Peyer's patch (tissue), 4 donors: ENCODE measurements around the gene COL4A5.

- PRO-cap: no peak
- RAMPAGE, long total RNA, 4 experiments: no peak in any of the 4 experiments
Measured at GRCh38 chrX:106959957-106960417, 39.8 kb downstream of the CLDN2 start.

- PRO-cap: no peak
- RAMPAGE, long total RNA, 4 experiments: no peak in any of the 4 experiments
Measured at GRCh38 chrX:107084083-107084927, 34.3 kb downstream of the RBM41 start.

- PRO-cap: no peak
- RAMPAGE, long total RNA, 4 experiments: no peak in any of the 4 experiments
Measured at GRCh38 chrX:107450851-107451122, 1.3 kb downstream of the FRMPD3 start.

GRCh38 chrX:107628682-107629562 lies 612 bp downstream of the PRPS1 start:
- PRO-cap: unidirectional peak, plus-strand start at chrX:107628959
- RAMPAGE, long total RNA, 4 experiments: no peak in any of the 4 experiments

DNA sequence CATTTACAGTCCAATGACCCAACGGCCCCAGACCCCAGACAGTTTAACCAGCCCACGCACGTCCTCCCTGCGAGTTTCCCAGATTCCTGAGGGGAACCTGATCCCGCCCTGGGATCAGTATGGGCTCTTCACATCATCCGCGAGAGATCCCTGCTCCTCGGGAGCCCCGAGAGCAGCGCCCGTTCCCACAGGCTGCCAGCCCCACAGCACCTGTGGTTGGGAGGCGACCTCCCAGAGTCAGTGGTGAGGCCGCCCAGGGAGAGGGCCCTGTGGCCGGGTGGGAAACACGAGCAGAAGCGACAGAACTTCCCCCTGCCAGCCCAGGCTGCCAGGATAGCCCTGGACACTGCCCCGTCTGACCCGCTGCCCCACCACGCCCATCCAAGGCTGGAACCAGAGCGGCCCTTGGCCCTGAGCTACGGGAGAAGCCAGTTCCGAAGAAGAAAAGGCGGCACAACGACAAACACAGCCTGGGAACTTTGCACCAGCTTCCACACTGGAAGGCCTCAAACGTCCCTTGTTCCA lies 32.8 kb downstream of the TSC22D3 start:
- PRO-cap: bidirectional peak, plus-strand start at position 431 of the sequence, minus-strand start at position 357 of the sequence
- RAMPAGE, long total RNA, 4 experiments: no peak in any of the 4 experiments

GRCh38 chrX:107827104-107827260 lies 1.3 kb downstream of the MID2 start:
- PRO-cap: no peak
- RAMPAGE, long total RNA, 4 experiments: no peak in any of the 4 experiments

DNA sequence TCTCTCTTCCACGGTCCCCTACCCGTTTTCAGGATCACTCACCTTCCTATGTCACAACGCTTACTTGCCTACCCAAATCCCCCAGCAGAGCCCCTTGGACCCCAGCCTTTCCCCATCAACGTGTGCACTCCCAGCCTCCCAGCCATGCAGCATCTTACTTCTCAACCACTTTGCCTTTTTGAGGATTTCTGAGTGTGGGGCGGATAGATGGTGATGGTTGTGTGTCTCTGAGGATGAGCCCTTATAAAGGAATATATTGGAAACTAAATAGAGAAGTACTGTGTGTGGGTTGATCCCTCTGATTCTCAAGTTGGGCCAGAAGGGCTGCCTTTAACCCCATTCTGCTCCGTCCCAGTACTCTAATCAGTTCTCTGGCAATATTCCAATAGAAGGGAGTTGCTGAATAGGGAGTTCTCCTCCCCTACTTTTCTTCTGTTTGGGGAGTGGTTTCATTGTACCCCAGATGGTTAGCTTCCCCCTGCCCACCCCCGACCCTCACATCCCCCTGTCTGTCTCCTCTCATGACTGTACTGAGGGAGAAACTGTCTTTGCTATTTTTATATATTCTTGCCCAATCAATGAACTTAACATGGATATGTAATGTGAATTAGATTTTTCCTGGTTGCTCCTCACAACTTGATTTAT lies 1.7 kb downstream of the MID2 start:
- PRO-cap: no peak
- RAMPAGE, long total RNA, 4 experiments: no peak in any of the 4 experiments

- PRO-cap: no peak
- RAMPAGE, long total RNA, 4 experiments: no peak in any of the 4 experiments
Measured at GRCh38 chrX:108084735-108085309, 6.5 kb downstream of the PSMD10 start.

DNA sequence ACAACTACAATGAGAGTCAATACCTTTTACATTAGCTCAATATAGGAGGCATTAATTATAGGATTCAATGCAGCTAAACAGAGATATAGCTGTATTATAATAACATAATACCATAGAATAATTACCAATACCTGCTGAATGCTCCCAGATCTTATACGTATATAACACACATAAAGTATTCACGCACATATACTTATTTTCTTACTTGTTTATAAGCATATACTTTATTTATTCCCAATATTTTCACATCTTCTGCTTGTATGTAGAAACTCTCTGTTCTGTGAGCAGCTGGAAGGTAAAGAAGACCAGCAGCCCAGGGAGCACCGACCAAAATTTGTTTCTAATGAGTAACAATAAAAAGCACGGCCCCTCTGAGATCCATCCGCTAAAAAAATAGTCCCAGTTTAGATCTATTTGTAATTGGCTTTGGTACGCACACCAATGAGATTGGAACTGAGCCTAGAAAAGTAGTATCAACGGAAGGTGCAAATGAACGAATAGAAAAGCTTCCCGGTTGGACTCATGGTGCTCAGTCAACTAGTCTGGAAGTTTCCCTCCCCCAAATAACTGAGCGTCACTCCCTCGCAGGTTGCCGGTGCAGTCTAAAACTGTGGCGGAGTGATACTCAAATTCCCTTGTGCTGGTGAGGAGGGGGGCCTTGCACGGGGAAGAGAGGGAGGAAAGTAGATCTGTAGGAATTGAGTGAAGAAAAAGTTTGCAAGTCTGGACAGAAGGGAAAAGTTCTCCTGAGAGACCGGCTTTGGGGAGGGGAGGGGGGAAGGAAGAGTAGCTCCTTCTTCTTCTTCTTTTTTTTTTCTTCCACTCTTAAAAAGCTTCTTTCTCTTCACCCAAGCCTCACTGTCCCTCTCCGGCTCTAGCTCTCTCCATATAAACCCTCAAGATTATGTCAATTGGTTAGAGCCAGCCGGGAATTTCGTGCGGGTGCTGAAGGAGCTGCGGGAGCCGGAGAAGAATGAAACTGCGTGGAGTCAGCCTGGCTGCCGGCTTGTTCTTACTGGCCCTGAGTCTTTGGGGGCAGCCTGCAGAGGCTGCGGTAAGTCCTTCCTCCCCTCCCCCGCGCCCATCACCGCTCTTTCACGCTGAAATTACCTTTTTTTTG lies at the start of gene COL4A5:
TSS of gene COL4A5 (plus strand) at position 686 of the 1,120 bp plus-strand sequence.
- PRO-cap: no peak
- RAMPAGE, long total RNA, 4 experiments: start-site peak on the plus strand in 4 of 4 experiments, centred at positions 642 to 878 of the sequence, 9 to 19 reads per replicate

DNA sequence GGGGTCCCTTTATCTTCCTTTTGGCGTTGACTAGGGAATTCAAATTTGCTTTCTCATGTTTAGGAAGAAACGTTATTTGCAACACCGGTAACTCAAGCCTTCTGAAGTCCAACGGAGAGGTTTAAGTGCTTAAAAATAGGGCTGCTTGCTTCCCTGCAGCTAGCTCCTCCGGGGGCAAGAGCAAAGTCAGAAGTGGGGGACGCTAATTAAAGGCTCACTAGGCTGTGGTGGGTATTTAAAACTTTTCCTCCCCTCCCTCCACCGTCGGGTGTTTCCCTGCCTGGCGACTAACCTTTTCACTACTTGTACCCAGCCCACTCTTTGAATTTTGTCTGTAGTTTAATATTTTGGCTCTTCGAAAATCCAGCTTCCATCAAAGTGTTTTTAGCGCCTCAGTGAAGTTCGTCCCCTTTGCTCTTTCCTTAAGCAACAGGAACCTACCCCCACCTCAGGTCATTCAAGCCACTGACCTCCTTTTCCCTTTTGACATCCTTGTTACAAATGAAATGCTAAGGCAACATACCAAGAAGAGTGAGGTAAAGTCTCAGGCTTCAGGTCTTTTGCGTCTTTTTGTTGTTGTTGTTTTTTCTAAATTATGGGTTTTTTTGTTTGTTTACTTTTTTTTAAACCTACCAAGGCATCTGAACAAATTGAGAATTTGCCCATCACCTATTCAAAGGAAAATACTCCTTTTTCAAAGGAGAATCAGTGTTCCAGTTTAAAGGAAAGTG lies 805 bp downstream of the COL4A5 start:
- PRO-cap: no peak
- RAMPAGE, long total RNA, 4 experiments: no peak in any of the 4 experiments

GRCh38 chrX:108732588-108733234 lies 3.7 kb downstream of the IRS4 start:
- PRO-cap: no peak
- RAMPAGE, long total RNA, 4 experiments: no peak in any of the 4 experiments

DNA sequence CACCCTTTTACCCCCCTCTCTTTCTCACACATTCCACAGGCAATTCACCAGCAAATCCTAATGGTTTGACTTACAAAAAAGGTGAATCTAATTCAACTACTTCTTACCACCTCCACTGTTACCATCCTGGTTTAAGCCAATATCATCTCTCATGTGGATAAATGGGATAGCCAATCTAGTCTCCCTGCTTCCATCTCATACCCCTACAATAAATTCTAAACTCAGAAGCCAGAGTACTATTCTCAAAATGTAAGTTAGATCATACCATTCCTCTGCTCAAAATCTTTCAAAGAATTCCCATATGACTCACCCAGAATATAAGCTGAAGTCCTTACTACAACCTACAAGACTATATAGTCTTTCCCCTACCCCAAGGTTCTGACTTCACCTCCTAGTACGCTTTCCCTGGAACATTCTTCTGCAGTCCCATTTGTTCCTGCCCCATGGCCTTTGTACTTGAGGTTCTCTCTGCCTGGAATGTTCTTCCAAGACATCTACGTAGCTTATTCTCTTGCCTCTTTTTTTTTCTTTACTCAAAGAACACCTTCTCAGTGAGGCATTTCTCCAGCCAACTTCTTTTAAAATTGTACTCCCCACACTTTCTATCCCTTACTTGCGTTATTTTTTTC lies 43.8 kb downstream of the ACSL4 start:
- PRO-cap: no peak
- RAMPAGE, long total RNA, 4 experiments: no peak in any of the 4 experiments

DNA sequence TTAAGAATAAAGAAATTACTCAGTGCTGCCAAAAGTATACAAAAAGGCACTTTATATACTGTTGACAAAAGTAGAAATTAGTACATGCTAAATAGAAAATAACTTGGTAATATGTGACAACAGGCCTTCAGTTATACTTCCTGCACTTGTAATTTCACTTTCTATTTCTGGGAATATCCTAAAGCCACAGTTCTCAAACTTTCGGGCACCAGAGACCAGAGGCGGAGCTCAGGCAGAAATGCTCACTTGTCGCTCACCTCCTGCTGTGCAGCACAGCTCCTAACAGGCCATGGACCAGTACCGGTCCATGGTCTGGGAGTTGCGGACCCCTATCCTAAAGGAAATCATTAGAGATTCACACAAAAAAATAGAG lies 25.8 kb downstream of the ACSL4 start:
- PRO-cap: no peak
- RAMPAGE, long total RNA, 4 experiments: no peak in any of the 4 experiments

GRCh38 chrX:109844491-109844881 lies 111.4 kb upstream of the ACSL4 start:
- PRO-cap: no peak
- RAMPAGE, long total RNA, 4 experiments: no peak in any of the 4 experiments

DNA sequence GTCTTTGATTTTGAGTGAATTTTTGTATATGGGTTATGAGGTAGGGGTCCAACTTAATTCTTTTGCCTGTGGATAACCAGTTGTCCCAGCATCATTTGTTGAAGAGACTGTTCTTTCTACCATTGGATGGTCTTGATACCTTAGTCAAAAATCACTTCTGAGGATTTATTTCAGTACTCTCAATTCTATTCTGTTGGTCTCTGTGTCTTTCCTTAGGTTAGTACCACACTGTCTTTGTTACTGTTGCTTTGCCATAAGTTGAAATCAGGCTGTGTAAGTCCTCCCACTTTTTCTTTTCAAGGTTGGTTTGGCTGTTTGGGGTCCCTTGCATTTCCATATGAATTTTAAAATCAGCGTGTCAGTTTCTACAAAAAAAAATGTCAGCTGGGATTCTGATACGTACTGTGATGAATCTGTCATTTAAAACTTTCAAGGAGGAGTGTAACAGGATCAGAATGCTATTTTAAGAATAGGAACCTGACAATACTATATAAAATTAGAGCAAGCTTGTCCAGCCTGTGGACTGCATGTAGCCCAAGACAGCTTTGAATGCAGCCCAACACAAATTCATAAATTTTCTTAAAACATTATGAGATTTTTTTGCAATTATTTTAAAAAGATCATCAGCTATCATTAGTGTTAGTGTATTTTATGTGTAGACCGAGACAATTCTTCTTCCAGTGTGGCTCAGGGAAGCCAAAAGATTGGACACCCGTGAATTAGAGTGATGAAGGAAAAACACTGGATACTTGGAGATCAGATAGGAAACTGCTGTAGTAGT lies 56.4 kb downstream of the TMEM164 start:
- PRO-cap: no peak
- RAMPAGE, long total RNA, 4 experiments: no peak in any of the 4 experiments

DNA sequence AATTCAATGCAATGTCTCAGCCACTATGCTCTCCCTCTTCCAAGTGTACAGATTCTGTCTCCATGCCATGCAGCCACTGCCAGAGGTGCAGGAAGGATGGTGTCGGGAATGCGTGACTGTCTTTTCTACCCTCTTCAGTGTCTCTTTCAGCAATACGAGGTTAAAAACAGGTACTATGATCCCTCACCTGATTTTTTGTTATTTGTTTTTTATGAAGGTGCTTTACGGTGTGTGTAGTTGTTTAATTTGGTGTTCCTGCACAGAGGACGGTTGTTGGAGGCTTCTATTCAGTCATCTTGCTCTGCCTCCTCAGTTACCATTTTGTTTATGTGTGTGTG lies 66.6 kb upstream of the TRPC5OS start:
- PRO-cap: unidirectional peak, plus-strand start at position 94 of the sequence
- RAMPAGE, long total RNA, 4 experiments: no peak in any of the 4 experiments

GRCh38 chrX:111914174-111914982 lies 38.4 kb downstream of the TRPC5OS start:
- PRO-cap: no peak
- RAMPAGE, long total RNA, 4 experiments: no peak in any of the 4 experiments

- PRO-cap: no peak
- RAMPAGE, long total RNA, 4 experiments: no peak in any of the 4 experiments
Measured at GRCh38 chrX:112083802-112084485, 1.1 kb downstream of the RTL4 start.

DNA sequence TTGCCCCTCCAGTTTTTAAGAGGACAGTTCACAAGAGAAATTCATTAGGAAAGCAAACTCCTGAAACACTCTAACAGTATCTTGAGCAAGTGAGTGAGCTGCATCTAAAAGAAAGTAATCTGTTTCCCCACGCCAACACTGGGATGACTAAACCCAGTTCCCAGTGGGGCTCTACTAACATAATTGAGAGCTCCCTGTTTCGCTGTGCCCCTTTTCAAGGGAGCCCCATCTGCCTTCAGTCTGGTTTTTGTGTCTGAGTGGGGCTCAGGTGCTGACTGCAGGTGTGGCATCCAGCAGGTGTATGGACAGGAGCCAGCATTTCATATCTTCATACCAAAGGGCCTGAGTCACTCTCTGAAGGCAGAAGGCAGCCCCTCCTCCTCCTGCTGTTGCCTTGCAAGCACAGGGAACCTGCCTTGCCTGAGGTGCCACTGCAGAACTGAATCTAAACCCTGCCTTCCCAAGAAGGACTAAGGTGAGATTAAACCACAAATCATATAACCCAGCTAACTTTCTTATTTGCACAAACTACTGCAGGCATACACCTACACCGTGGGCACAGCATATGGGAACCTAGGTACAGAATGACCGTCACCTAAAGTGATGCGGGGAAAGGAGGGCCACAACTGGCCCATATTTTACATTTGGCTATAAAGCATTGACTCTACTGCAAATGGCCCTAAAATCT lies 7.9 kb downstream of the AMOT start:
- PRO-cap: no peak
- RAMPAGE, long total RNA, 4 experiments: no peak in any of the 4 experiments

GRCh38 chrX:112841566-112841905 lies 905 bp upstream of the AMOT start:
- PRO-cap: bidirectional peak, plus-strand start at chrX:112841726, minus-strand start at chrX:112841444
- RAMPAGE, long total RNA, 4 experiments: no peak in any of the 4 experiments